Zone of skin (tissue), 1 donor: ENCODE measurements around the gene HNRNPLL.

DNA sequence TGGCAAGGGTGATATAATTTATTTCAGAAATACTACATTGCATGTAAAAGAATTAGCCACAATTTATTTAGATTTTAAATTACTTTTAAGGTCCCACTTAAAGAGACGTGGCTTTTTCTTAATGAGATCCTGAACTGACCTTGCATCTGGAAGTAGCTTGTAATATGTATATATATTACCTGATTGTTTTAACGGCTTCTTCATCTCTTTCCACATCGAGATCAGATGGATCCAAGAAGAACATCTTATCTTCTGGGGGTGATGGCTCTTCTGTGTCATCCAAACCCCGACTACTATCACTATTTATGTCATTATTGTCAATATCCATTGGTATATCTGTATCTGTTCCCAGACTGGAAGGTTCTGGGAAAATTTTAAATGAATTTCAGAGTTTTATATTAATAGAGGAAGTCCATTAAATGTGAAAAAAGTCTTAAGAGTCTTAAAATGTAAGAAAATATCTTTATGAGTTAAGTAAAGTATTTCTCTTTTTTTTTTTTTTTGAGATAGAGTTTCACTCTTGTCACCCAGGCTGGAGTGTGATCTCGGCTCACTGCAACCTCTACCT, 45.0 kb downstream of the PRKD3 start:
- RRBS: no CpG with 5 or more reads among the region's 5 CpGs

DNA sequence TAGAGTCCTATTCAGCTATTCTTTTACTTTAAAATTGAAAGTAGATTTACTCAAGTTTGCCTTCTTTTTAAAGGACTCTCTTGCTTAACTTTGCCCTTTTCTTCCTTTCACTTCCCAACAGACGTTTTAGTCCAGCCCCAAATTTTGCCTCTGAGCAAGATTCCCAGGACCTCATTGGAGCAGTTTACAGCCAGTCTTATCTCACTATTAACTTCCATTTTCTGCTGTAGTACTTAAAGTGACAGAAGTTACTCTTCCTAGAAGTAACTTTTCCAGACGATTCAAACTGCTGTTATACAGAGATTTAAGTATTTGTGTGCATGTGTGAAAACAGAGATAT, 1.7 kb upstream of the PRKD3 start:
- RRBS: no CpG with 5 or more reads among the region's 2 CpGs

- RRBS: no CpG with 5 or more reads among the region's 3 CpGs
These were observed 5.1 kb downstream of the QPCT start for GRCh38 chr2:37349402-37349959.

DNA sequence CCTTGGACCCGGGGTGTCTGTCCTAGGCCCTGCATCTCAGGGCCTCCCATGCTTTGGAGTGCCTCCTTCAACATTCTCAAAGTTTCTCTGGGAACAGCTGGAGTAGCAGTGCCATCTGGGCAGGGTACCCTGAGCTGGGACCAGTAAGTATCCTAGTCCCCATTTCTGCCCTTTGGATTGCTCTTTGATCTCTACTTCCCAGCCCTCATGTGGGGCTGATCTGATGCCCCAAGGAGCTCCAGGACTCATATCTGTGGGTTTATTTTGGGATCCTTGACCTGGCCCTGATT, 42.2 kb downstream of the CDC42EP3 start:
- RRBS: no CpG with 5 or more reads among the region's 1 CpG

GRCh38 chr2:37654913-37655382, 16.5 kb downstream of the CDC42EP3 start:
- RRBS: no CpG with 5 or more reads among the region's 4 CpGs

- RRBS: no CpG with 5 or more reads among the region's 5 CpGs
These were observed 8.8 kb upstream of the RMDN2 start for GRCh38 chr2:37916331-37916656.

- RRBS: no CpG with 5 or more reads among the region's 4 CpGs
These were observed 57.3 kb downstream of the RMDN2 start for GRCh38 chr2:37982415-37982824.

- RRBS: no CpG with 5 or more reads among the region's 8 CpGs
These were observed 46.3 kb upstream of the CYP1B1 start for GRCh38 chr2:38122206-38122748.

GRCh38 chr2:38159516-38160144, 83.7 kb upstream of the CYP1B1 start:
- RRBS: no CpG with 5 or more reads among the region's 8 CpGs

GRCh38 chr2:38190914-38191518, 115.1 kb upstream of the CYP1B1 start:
- RRBS: no CpG with 5 or more reads among the region's 3 CpGs

DNA sequence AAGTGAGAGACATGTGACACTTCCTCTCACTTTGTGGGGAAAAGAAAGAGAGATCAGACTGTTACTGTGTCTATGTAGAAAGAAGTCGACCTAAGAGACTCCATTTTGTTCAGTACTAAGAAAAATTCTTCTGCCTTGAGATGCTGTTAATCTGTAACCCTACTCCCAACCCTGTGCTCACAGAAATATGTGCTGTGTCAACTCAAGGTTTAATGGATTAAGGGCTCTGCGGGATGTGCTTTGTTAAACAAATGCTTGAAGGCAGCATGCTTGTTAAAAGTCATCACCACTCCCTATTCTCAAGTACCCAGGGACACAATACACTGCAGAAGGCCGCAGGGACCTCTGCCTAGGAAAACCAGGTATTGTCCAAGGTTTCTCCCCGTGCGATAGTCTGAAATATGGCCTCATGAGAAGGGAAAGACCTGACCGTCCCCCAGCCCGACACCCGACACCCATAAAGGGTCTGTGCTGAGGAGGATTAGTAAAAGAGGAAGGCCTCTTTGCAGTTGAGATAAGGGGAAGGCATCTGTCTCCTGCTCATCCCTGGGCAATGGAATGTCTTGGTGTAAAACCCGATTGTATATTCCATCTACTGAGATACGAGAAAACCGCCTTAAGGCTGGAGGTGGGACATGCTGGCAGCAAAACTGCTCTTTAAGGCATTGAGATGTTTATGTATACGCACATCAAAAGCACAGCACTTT, 99.2 kb downstream of the ATL2 start:
- RRBS: no CpG with 5 or more reads among the region's 12 CpGs

- RRBS: 10% methylated on average over 1 of the region's 14 CpGs
These were observed 2.4 kb downstream of the HNRNPLL start for GRCh38 chr2:38600232-38600835.

DNA sequence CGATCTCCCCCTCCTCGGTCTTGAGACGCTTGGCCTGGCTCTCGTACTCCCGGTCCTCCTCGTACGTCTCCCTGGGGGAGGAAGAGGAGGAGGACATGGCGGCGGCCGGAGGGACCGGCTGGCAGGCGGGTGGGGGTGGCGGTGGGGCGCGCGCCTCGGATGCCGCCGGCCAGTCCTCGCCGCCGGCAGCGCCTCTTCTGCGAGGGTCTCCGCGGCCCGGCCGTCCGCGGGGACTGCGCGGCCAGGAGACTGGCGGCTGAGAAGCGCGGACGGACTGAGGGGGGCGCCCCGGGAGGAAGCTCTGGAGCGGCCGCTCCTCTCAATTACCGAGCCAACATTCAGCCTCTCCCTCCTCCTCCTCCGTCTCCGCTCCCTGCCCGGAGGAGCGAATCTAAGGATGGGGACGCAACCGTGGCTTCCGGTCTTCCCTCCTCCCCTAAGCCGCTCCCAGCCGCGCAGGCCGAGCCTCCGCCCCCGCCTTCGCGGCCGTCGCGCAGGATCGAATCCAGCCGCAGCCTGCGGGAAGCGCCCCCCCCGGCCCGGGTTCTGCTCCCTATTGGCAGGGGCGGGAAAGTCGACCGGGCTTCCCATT, at the start of gene HNRNPLL:
Gene HNRNPLL, minus strand, starts transcription at position 399 of the 592 bp plus-strand sequence.
- RRBS: 1% methylated on average over 38 of the region's 68 CpGs

DNA sequence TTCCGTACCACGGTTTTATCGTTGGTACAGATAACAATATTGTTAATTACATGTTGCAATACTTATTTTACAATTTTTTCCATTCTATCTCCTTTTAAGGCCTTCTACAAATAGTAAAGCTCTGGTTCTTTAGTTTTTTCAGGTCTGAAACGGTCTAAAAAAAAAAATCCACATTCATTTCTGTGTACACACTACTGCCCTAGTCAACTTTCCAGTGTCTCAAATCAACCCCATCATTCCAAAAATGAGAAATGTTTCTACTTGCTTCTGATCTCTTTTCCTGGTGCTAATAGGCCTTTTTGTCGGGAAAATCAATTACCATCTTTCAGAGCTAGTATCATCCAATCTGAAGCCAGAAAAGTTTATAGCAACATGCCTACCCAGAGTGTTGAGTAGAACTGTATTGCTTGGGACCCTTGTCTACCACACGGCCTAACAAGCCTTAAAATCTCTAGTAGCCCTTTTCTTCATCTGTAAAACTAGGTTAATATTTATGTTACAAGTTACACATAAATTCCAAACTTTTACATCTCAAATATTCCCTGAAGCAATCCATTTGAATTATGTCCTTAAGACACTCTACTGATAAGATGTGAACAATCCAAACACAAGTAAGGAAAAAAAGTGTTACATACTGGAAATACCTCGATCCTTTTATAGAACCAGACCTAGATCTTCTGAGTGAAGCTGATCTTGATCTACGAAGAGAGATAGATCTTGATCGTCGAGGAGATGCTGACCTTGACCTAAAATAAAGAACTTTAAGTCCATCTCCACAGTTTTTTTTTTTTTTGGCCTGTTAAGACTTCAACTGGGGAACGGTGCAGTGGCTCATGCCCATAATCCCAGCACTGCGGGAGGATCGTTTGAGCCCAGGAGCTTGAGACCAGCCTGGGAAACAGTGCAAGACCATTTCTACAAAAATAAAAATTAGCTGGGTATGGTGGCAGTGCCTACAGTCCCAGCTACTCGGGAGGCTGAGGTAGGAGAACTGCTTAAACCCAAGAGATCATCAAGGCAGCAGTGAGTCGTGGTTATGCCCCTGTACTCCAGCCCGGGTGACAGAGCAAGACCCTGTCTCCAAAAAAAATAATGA, 3.4 kb downstream of the SRSF7 start:
- RRBS: no CpG with 5 or more reads among the region's 16 CpGs

- RRBS: no CpG with 5 or more reads among the region's 1 CpG
These were observed 50.3 kb downstream of the SOS1 start for GRCh38 chr2:39070472-39070995.

- RRBS: no CpG with 5 or more reads among the region's 2 CpGs
These were observed 20.9 kb downstream of the SOS1 start for GRCh38 chr2:39099947-39100293.

GRCh38 chr2:39107208-39108244, 13.3 kb downstream of the SOS1 start:
- RRBS: no CpG with 5 or more reads among the region's 5 CpGs

DNA sequence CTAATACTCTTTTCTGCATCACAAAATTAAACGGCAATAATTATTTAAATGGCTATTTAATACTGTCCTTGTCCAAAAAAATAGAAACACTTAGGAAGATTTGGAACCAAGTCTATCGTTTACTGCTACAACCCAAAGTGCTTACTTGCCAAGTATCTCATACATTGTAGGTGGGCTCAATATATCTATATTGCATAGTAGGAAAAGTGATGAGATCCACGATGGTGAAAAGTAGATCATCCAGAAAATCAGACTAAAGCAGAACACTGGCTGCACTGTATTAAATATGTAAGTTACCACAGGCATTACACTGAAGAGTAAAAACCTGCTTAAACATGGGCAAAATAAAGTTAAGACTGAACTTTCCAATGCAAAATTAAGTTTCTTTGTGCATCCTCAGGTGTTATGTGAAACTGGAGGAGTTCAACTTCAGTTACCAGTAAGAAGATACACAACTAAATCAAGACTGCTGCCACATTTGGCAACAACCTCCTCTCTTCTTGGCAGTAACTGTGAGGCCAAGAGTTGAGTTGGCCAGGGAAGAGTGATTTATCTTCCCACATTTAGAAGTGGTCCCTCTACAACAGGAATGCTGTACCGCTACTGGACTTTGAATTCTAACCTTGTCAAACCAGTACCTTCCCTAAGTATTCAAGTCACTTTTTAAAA, 1.4 kb downstream of the MAP4K3 start:
- RRBS: no CpG with 5 or more reads among the region's 4 CpGs

- RRBS: no CpG with 5 or more reads among the region's 13 CpGs
These were observed 1.8 kb upstream of the THUMPD2 start for GRCh38 chr2:39780727-39781361.

- RRBS: no CpG with 5 or more reads among the region's 1 CpG
These were observed 131.9 kb upstream of the THUMPD2 start for GRCh38 chr2:39911022-39911373.